Karpas-422 (cell line): ENCODE measurements around a stretch of chr6.

DNA sequence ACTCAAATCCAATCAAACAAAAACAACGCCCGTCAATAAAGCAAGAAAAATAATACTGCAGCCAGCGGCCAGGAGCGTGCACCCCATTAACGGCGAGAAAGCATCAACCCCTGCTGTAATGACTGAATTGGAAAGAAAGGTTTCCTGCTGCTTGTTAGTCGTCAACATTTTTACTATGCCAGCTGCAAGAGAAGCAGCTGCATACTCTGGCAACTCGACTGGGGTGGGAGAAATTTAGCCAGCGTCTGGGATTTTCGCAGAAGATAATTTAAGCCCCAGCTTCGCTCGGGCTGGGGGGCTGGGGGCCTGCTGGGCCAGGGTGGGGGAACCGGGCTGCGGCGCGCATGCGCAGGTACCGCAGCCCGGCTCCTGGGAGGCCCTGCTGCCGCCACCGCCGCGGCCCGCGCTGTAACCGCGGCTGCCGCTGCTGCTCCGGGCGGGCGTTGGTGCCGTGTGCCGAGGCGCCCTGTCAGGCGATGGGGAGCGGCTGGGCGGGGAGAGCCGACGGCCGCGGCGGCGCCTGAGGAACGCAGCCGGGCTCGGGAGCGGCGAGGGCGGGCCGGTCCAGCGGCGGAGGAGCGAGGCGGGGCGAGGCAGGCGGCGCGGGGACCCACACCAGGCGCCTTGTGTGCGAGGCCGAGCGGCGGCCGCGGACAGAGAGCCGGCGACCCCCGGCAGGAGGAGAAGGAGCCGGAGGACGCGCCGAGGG, 714 bp upstream of the STXBP5 start:
- PRO-cap = no peak
- RAMPAGE, long total RNA = no peak

GRCh38 chr6:147238250-147239095, 34.3 kb downstream of the STXBP5 start:
- PRO-cap = no peak
- RAMPAGE, long total RNA = no peak

DNA sequence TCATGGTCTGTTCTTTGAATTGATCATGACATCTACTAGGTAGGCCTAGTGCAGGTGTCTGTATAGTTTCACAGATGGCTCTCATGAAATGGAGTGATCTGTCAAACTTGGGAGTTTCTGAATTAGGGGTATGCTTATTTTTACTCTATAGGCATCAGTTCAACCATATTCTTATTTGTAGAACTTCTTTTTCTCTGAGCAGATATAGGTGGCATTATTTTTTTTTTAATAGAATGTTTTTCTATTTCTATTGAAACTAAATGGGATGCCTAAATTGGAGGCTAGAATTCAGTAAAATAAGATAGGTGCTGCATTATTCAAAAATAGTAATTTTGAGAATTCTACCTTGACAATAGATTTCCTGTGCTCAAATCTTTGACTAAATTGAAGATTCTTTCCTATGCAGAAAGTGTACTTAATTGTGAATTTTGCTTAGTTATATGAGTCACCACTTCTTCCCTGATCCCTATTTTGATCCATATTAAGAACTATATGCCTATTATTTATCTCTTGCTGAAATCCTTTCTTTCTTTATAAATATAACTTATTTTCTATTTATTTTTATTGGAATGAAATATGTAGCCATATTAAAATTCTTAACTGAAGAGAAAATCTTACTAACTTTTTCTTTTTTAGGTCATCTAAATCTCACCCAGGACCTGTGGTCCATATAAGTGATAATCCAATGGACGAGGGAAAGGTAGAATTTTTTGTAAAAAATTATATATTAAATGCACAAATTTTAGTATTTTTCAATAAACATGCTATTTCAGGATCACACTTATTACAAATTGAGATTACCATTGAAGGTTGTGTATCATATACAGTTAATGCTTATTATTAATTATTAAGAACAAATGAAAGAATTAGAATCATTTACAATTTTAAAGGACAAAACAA, 57.7 kb downstream of the STXBP5 start:
- PRO-cap = no peak
- RAMPAGE, long total RNA = no peak

DNA sequence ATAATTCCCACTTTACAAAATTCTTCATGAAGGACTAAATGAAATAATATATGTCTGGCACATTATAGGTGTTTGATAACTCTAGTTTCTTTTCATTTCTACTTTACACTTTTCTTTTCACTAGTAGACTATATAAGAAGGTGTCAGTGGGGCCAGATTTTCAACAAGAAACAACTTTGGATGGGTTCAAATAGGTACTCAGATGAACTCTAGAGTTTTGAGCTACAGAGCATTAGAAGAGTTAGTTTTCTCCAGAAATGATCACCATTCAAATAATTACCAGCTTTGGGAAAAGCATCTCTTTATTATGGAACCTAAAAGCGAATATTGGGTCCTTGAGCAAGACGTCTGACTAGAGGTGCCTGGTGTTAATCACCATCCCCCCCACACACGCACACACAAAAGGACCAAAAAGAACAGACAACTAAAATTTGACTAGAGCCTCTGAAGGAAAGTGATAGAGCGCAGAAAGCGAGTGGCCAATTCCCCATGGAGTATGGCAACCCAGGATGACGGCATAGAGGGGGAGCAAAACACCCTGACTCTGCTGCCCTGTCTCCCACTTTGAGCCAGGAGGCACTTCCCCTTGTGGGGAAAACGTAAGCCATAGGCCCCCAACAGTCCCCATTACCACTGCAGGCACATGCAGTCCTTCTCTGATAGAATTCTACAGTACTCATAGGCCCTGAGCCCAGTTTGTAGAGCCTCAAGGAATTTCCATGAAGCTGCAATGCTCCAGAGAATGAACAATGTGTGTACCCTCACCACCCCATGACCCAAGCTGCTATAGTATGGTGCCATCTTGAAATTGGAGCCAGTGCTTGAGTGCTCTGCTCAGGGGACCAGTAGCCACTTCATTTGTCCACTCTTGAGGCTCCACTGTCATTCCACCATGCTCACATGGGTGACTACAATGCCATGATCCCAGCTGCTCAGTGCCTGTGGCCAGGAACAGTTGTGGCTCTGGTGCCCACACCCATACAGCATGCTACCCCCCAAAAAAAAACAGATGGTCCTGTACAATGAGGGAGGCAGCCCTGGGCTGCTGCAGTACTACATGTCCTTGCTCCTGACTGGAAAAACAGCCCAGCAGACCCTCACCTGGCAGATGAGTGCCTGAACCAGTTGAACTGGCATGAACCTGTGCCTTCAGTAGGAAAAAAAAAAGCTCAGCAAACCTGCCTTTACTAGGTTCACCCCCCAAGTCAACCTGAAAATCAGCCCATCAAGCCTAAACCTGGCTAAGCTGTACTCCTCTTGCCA, 91.3 kb downstream of the STXBP5 start:
- PRO-cap = no peak
- RAMPAGE, long total RNA = no peak

DNA sequence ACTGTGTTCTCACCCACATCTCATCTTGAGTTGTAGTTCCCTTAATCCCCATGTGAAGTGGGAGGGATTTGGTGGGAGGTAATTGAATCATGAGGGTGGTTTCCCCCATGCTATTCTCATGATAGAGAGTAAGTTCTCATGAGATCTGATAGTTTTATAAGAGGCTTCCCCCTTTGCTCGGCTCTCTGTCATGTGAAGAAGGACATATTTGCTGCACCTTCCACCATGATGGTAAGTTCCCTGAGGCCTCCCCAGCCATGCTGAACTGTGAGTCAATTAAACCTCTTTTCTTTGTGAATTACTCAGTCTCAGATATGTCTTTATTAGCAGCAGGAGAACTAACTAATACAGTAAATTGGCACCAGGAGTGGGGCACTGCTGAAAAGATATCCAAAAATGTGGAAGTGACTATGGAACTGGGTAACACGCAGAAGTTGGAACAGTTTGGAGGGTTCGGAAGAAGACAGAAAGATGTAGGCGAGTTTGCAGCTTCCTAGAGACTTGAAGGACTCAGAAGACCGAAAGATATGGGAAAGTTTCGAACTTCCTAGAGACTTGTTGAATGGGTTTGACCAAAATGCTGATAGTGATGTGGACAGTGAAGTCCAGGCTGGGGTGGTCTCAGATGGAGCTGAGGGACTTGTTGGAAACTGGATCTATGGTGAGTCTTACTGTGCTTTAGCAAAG, 99.1 kb downstream of the STXBP5 start:
- PRO-cap = no peak
- RAMPAGE, long total RNA = no peak

GRCh38 chr6:147321788-147322799, 117.9 kb downstream of the STXBP5 start:
- PRO-cap = unidirectional peak, minus-strand start at chr6:147322648
- RAMPAGE, long total RNA = start-site peak on the minus strand at chr6:147322608-147322639, 13 and 18 reads in 2 replicates

DNA sequence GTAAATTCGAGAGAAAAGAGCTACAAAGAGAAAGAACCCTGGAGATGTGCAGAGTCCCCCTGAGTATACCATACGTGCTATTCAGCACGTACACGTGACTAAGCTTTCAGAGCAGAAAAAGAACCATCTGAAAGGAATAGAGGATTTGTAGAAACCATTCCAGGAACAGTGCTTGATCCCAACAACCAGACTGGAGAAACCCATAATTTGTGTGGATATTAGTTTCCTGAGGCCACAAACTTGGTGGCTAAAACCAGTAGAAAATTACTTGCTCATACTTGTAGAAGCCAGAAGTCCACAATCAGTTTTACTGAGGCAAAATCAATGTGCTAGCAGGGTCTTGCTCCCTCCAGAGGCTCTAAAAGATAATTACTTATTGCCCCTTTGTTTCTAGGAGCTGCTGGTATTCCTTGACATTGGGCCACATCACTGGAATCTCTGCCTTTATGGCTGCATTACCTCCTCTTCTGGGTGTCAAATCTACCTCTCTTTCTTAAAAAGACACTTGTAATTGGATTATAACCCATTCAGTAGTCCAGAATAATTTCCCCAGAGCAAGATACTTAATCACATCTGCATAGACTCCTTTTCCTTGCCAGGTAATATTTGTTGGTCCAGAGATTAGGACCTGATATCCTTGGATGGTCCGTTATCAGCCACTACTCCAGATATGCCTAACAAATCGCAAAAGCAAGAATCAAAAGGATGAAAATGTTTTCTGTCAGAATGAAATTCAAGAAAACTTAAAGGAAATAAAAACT, 142.2 kb upstream of the SAMD5 start:
- PRO-cap = no peak
- RAMPAGE, long total RNA = no peak

DNA sequence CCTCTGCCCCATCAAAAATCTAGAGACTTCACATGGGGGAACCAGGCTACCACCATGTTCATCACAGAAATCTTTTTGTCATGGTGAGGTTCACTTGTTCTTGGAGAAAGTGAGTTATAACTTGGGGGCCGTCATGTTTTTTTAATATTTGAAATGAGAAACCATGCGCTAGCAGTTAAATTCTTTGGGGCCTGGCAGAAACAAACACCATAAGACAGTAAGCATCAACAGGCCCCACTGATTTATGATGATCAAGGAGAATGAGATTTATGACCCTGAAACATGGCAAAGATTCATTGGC, 410.7 kb downstream of the SAMD5 start:
- PRO-cap = no peak
- RAMPAGE, long total RNA = no peak

DNA sequence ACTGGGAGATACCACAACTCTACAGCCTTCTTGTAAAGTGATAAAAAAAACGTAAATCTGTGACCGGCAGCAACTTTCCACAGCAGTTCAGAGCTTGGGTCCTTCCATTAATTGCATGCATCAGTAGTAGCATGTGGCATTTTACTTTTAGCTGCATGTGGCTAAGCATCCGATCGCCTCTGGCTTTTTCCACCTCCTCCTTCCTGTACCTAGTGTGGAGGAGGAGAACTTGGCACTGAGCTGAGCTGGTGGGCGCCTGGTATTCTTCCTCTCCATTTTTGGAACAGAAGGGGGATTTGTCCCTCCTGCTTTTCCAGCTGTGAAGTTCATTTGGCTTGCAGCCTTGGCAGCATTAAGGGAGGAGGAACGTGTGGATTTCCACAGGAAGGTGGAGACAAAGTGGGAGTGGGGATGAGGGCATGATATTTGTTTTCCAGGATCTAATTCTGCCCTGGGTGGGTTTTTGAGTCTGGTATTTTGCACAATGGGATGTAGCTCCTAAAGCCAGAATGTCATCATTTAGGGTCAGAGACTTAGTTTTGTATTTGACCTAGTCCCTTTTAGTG, 89.8 kb downstream of the SASH1 start:
- PRO-cap = no peak
- RAMPAGE, long total RNA = no peak

DNA sequence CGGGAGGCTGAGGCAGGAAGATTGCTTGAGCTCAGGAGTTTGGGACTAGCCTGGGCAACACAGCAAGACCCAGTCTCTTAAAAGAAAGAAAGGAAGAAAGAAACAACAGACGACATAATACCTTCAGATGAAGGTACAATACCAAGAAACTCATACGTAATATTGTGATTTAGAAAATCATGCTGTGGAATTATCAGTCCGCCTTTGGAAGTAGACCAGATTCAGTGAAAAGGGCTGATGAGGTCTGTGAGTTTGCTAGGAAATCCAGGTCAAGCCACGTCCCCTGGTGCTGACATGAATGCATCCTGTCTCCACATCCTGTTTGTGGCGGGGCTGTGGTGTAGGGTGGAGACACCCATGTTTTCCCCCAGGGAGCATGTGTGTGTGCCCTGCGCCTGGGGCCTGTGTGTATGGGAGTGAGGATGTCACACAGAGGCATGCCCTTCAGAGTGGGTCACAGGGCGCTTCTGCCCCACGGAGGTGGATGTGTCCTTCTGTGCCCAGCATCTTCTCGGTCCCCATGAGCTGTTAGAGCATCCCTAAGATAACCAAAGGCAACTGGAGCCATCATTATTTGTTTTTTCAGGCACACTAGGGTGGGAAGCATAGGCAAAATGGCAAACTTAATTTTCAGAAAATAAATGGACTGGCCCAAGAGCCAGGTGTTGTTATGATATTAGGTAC, 109.1 kb downstream of the SASH1 start:
- PRO-cap = no peak
- RAMPAGE, long total RNA = no peak

DNA sequence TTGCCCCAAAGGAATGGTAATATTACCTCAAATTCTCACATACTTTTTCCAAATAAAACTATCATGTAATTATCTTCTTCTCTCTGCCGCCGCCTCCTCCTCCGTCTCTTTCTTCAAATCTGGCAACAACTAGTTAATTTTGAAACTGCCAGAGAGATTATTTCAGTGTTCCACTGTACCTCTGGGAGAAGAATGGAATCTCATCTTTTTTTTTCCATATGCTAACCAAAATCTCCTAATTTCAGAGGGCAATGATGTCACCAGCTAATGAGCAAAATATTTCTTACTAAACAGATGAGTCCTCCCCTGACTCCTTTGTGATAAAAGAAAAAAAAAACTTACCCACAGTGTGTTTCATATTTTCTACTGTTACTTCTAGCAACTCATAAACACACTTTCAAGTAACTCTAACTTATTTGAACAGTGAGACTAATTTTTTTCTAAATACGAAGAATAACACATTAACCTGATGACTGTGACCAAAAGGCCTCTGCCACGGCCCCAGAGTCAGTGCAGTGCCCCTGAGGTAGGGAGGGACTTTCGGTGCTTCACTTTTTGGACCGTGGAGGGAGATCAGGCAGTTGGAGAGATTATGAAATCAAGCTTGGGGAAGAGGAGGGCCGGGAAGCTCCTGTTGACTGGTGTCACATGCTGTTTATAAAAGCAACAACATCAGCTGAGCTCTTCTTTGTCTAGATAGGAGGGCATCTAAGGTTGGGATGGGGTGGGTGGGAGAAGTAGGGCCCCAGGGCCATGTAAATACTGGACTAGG, 159.6 kb downstream of the SASH1 start:
- PRO-cap = no peak
- RAMPAGE, long total RNA = no peak

DNA sequence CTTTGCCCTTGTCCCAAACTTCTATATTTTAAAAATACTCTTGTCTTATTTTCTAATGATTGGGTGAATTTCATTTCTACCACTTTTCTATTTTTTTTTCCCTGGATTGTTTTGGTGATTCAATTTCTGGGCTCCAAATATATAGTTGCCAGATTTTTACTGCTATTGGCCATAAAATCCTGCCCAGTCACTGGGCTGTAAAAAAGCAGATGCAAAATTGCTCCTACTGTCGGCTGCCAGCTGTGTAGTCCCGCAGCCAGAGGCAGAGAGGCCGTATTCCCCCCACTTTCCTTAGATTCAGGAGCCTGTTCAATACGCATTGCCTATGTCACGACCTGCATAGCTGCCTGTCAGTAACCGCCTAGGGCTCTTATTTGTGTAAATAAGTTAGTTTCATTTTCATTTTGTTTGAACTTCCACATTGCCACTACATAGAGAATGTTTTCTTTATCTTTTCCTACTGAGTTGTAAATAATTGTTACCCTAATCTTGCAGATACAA, 46.1 kb upstream of the UST start:
- PRO-cap = no peak
- RAMPAGE, long total RNA = no peak

DNA sequence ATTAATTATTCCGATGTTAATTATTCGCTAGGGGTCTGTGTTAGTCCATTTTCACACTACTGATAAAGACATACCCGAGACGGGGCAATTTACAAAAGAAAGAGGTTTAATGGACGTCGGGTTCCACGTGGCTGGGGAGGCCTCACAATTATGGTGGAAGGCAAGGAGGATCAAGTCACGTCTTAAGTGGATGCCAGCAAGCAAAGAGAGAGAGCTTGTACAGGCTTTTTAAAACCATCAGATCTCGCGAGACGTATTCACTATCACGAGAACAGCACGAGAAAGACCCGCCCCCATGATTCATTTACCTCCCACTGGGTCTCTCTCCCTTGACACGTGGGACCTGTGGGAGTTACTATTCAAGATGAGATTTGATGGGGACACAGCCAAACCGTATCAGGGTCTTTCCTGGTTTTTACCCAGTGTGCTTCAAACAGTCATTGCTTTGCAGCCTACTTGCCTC, 108.0 kb downstream of the UST start:
- PRO-cap = no peak
- RAMPAGE, long total RNA = no peak

- PRO-cap = no peak
- RAMPAGE, long total RNA = no peak
Measured at GRCh38 chr6:148969462-148970177, 222.8 kb downstream of the UST start.

- PRO-cap = no peak
- RAMPAGE, long total RNA = no peak
Measured at GRCh38 chr6:149454377-149454921, 30.4 kb downstream of the ZC3H12D start.

DNA sequence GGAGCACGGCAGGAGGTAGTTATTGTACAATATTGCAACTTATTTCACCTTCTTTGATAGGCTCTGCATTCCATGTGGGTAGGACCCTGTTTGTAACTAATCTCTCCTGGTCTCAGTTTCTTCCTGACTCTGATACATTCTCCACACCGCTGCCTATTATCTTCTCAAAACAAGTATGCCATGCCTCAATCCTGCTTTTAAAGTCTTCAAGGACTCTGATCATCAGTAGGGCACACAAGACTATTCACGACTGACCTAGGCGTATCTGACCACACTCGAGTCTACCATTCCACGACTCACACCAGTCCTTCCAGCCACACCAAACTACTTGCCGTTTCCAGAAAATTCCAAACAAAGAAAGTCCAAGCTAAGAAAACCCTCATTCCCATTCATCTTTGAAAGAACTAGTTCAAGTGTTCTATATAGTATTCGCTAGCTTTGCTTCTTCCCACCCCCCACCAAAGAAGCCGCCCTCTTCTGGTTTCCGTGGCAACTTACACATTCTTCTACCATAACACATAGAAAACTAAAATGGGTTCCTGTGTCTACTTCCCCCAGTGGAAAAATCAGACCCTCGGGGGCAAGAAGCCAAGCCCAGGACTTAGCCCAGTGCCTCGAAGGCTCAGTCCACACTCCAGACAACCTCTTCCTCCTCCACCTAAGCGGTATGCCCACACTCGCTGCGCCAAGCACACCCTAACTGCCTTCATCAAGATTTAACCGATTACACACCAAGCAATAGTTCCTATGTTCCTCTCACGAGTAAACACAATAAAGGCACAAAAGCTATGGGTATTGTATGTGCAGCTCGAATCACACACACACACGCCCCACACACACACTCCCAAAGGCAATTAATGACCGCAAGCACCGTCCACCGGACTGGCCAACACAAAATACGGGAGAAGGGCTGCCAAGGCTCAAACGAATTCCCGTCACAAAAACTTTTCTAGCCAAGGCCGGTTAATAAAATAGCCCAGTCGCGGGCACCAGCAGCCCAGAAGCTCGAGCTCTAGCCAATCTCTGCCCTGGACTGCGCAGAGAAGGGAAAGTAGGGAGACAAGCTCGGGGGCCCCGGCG, 673 bp downstream of the PPIL4 start:
- PRO-cap = bidirectional peak, plus-strand start at position 557 of the sequence, minus-strand start at position 394 of the sequence
- RAMPAGE, long total RNA = no peak

GRCh38 chr6:149632648-149632936, 15.9 kb downstream of the KATNA1 start:
- PRO-cap = no peak
- RAMPAGE, long total RNA = no peak

- PRO-cap = no peak
- RAMPAGE, long total RNA = no peak
Measured at GRCh38 chr6:149699092-149699791, 18.7 kb downstream of the LATS1 start.

DNA sequence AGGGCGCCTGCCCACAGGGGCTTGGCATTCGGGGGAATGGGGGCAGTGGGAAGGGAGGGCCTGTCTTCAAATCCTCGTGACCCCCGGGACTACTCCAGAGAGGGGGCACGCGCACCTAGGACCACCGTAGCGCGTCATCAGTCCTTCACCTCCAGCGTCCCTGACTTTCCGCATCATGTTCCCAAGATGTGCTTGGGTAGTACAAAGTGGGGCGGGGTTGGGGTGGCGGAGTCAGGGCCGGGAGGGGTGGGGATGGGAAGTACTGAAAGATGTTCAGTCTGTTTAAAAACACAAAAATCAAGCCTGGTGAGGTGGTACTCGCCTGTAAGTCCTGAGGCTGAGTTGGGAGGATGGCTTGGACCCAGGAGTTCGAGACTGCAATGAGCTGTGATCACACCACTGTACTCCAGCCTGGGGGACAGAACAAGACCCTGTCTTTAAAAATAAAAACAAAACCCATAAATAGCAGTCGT, 440 bp upstream of the LRP11 start:
- PRO-cap = no peak
- RAMPAGE, long total RNA = no peak

GRCh38 chr6:150072178-150072672, 3.3 kb upstream of the ULBP3 start:
- PRO-cap = no peak
- RAMPAGE, long total RNA = no peak